Vein endothelial cell (primary cell): ENCODE data around the gene RIOK3.

- CAGE, long polyA plus RNA = no peak
Measured at GRCh38 chr18:22165032-22166040, 4.1 kb upstream of the GATA6 start.

DNA sequence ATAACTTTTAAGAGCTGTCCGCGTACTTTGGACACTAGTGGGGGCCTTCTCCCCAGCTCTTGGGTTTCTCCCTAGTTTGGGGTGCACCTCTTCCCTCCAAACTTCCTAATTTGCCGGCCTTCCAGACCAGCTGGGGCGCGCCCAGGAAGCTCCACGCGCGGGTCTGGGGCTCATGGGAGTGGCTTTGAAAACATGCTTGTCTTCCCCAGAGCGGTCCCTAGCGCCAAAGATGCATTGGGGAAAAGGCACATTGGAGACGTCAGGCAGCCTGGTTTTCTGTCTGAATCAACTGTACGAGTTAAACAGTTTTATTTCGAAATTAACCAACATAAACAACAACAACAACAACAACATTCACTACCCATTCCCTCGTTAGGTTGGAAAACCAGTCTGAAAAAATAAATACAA is 2.8 kb upstream of the GATA6 start:
- CAGE, long polyA plus RNA = no peak

DNA sequence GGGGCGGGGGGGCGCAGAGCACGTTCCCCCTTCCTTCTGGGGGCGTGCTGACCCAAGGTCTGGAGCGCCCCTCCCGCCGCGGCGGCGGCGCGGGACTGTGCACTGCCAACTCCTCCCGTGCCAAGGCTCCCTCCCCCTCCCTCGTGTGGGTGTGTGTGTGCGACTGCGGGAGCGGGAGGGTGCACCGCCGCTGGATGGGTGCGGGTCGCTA is 513 bp upstream of the GATA6 start:
- CAGE, long polyA plus RNA = no peak

- CAGE, long polyA plus RNA = no peak
Measured at GRCh38 chr18:22184764-22185658, 15.6 kb downstream of the GATA6 start.

DNA sequence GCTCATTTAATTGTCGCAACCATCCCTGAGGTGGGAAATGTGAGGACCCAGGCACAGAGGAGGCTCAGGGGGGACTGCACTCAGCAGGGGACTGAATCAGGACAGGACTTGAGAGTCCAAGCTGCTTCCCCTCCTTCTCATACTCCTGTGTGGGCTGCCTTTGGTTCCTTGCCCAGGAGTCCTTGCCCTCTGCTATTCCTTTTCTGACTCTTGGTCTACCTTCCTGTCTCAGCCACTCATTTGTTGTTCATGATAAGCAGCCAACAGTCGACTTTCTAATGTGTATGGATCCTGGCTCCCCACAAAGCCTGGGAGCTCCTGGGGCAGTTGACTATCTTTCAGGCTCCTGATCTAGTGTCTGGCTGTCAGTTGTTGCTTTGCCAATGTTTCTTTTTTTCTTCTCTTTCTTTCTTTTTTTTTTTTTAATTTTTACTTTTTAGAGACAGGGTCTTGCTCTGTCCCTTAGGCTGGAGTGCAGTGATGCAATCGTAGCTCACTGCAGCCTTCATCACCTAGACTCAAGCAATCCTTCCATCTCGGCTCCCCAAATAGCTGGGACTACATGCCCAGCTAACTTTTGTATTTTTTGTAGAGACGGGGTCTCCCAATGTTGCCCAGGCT is 28.4 kb downstream of the GATA6 start:
- CAGE, long polyA plus RNA = no peak

GRCh38 chr18:22210198-22210991 is 41.0 kb downstream of the GATA6 start:
- CAGE, long polyA plus RNA = no peak

DNA sequence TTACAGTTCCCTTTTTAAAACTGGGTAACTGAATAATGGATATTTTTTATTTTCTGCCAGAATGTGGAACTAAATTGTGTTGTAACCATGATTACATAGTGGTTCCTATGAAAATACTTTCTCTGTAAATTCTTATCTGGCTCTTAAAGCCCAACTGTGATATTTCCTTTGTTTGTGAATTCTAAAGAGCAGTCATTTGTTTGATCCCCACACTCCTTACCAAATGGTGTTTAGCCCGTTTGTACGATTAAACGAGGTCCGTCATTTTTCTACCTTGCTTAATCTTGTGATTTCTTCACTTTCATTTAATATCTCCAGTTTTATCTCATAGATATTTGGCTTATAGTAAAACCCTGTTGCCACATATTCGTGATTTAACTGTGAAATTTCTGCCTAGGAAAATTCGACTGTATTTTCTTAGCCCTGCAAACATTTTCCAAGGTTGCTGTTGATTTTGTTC is 116.3 kb downstream of the CTAGE1 start:
- CAGE, long polyA plus RNA = no peak

DNA sequence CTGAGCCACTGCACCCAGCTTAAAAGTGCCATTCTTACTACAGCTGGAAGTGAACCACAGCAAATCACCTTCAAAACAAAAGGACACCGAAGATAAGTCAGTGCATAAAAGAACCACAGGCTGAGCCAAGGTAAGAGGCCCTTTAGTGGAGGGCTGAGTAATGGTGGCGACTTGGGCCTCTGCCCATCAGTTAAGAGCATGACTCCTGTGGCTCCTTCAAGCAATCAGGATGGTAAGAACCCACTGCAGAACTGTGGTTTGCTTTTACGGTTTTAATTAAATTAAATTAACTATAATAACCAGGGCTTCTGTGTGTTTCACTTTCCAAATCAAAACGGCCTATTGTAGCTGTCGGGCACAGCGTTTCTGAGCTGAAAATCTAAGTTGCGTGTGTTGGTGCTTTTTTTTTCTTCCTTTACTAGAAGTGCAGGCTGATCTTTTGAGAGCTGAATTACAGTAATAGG is 75.0 kb downstream of the CTAGE1 start:
- CAGE, long polyA plus RNA = no peak

GRCh38 chr18:22388884-22389270 is 28.8 kb downstream of the CTAGE1 start:
- CAGE, long polyA plus RNA = no peak

- CAGE, long polyA plus RNA = no peak
Measured at GRCh38 chr18:22455186-22455718, 37.5 kb upstream of the CTAGE1 start.

- CAGE, long polyA plus RNA = no peak
Measured at GRCh38 chr18:22558802-22559778, 141.4 kb upstream of the CTAGE1 start.

DNA sequence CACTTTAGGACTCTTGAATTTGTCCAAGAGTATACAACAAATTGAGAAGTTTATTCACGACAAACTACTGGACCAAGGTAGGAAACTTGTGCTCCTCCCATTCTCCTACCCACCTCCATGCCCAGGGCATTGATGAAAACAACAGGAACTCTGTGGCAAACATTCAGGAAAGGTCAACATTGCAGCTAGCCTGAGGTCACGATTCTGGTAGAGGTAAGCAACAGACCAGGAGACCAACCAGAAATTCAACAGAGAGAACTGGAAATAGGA is 209.0 kb upstream of the CTAGE1 start:
- CAGE, long polyA plus RNA = no peak

DNA sequence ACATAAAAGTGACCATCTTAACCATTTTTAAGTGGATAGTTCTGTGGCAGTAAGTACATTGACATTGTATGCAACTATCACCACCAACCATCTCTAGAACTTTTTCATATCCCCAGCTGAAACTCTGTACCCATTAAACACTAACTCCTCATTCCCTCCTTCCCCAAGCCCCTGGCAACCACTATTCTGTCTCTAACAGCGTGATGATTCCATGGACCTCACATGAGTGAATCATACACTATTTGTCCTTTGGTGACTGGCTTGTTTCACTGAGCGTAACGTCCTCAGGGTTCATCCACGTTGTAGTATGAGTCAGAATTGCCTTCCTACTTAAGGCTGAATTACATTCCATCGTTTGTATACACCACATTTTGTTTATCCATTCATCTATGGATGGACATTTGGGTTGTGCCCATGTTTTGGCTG is 19.7 kb upstream of the CABLES1 start:
- CAGE, long polyA plus RNA = no peak

DNA sequence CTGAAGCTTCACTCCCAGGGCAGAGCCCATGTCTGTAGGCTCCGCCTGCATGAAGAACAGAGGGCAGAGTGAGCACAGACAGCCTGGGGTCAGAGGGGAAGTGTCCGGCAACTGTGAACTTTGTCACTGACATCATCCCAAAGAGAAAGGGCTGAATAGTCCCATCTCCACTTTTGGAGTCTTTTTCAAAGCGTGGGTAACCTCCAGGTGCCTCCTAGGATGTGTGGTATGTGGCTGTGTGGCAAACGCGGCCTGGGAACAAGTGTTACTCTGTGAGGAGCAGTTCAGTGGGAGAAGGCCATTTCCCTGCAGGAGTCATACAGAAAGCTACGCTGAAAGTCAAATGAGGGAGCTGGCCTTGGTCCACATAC is 54.5 kb downstream of the CABLES1 start:
- CAGE, long polyA plus RNA = no peak

DNA sequence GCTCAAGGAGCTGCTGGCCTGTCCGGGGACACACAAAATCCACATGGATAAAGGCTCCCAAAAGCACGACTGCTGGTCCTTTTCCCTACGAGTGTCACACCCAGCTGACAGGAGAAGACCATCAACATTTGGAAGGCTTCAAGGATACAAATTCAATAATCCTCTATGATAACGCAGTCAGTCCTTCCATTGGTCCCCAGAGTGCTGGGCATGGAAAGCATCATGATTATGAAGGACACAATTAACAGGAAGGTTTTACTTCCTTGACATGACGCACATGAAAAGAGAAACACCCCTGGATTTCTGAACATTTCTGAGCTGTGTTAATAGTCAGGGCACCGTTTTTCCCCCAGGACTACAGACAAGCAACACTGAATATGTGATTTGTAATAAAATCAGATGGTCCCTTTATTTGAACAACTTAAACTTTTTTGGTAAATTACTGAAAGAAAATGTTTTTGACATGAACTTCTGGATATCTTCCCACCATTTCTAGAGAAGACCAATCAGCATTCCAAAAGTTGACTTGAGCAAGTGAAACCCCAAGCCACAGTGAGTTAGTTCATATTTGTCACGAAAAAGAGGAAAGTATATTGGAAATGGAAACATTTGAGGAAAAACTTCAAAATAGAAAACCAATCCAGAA is 67.3 kb downstream of the TMEM241 start:
- CAGE, long polyA plus RNA = no peak

DNA sequence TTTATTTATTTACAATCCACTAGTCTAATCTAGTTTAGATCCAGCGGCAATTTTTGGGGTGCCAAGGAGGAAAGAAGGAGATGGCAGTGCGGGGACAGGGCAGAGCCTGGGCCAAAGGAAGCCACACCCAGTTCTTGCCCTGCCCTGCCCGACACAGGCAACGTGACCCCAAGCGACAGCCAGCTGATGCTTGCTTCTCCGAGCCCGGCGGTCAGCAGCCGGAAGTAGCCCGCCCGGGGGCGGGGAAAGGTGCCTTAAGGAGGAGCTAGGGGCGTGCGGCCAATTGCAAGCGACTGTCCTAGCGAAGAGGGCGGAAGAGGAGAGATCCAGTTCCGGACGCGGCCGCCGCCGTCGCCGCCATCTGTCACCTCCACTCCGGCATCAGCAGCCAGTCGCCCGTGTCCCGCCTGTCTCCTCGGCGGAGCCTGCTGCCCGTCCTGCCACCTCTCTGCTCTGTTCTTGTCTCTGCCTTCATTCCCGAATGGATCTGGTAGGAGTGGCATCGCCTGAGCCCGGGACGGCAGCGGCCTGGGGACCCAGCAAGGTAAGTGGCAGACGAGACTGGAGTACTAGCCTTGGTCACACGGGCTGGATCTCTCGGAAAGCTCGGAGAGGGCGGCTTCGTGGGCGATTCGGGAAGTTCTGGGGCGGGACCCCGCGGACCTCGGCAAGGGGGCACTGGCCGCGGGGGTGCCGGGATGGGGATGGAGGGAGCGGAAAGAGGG is at the start of gene RIOK3:
Gene RIOK3, plus strand, starts transcription at position 329 of the 725 bp plus-strand sequence.
- CAGE, long polyA plus RNA = start-site peak on the plus strand centred at position 333 of the sequence, 13 bp wide, 168 and 111 reads in 2 replicates

DNA sequence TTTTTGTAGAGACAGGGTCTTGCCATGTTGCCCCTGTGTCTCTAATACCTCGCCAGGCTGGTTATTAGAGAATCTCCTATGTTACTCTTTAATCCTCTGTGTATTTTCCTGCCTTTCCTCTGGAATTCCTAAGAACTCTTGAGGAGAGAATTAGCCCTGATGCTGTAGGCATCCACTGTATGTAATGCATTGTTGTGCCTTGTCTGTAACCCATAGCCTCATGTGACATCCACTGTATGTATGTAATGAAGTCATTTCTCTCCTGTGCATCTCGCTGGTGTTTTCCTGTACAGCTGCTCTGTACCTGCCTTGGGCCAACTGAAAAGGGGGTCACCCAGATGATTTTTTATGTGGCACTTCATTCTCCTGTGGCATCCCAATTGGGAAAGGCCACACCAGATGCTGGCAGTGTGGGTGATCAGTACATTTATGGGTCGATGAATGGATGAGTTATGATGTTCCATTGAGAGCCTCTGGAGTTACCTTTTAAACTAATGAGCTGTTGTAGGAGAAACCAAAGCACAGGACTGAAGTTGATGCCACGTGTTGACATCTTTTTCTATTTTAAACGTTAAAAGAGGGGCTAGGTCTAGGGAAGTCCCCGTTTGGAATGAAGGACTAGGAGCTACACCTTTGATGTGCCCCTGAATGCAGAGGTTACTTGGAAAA is 22.6 kb downstream of the RMC1 start:
- CAGE, long polyA plus RNA = no peak

DNA sequence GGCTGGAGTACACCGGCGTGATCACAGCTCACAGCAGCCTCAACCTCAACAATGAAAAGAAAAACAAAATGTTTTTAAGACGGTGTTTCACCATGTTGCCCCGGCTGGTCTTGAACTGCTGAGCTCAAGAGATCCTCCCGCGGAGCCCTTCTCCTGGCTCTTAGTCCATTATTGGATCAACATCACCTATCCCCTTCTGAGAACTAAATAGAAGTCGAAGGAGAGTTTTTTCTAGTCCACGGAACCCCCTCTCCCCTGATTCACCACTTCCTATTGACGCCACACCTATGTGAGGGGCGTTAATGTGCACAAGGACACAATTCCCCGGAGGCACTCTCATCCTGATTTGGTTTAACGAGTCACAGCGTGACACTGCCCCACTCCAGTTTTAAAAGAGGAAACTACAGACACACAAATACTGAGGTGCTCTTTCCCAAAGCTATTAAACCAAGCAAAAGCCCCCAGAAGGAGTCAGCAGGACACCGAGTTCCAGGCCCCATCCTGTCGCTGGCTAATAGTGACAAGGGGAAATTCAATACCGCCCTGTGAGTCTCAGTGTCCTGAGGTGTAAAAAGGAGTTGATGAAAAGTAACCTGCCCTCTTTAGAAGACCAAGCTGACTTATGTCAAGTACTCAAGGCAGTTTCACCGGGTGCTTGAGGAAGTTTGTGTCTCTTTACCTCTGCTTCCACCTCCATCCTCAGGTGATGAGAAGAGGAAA is 960 bp downstream of the NPC1 start:
- CAGE, long polyA plus RNA = no peak

DNA sequence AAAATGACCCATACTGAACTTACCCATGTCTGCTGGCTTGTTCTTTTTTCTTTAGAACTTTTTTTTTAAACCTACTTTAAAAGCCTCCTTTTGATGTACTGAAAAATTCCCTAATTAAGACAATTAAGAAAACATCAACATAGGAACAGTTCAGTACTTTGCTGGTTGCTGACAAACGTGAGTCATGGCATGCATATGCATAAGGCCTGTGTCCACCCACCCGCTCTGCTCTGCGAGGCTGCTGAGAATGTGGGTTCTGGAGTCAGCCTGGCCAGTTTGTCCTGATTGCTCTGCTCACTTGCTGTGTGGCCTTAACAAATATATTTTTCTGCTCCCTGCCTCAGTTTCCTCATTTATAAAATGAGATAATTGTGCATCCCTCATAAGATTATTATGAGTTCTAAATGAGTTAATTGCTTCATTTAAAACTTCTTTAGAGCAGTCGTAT is 27.3 kb downstream of the LAMA3 start:
- CAGE, long polyA plus RNA = no peak

- CAGE, long polyA plus RNA = no peak
Measured at GRCh38 chr18:23837510-23838025, 148.3 kb downstream of the LAMA3 start.